ENCODE measurements around the gene PF4V1.

GRCh38 chr4:72924760-72925231 lies 144.7 kb downstream of the COX18 start:
- PRO-cap, 2 experiments, result no peak in any of the 2 experiments

GRCh38 chr4:73070023-73070450 lies 521 bp upstream of the COX18 start:
- PRO-cap, 2 experiments, result peak in 1 of 2 experiments; most common plus-strand start chr4:73070171 (in 1); most common minus-strand start chr4:73070091 (in 1)

- PRO-cap, 2 experiments, result no peak in any of the 2 experiments
Measured at GRCh38 chr4:73214187-73215234, 44.1 kb downstream of the ANKRD17 start.

DNA sequence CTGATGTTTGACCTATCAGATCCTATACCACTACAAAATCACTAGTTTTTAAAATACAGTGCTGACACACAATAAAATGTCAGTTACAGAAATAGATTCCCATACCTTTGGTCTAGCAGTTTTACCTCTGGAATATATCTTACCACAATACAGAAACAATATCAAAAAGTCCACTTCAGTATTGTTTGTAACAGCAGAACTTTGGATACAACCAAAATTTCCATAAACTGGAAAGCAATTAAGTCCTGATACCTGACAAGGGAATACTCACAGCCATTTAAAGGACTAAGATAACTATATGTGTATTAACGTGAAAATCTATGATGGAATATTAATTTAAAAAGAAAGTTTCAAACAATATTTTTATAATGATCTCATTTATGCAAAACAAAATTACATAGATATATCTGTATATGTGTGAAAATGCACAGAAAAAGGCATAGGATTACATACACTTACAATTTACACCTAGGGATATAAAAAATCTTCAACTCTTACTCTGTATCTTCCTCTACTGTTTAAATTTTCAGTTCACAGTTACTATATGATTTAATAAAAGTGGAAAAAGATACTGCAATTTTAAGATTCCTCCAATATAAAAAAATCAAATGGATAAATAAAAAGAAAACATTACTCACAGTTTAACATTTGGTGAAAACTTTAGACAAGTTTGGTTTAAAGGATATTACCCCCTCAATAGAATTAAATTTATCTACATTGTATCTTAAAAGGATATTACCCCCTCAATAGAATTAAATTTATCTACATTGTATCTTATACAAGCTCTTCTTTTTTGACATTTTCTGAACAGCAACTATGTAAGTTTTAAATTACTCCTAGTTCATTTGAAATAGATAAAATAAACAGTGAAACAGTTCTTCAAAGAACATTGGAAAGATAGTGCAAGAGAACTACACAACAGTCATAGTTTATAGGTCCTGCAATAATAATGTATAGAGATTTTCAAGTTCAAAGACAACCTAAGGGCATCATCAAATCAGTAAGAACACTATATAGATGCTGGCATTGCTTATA lies 19.1 kb downstream of the ANKRD17 start:
- PRO-cap, 2 experiments, result no peak in any of the 2 experiments

DNA sequence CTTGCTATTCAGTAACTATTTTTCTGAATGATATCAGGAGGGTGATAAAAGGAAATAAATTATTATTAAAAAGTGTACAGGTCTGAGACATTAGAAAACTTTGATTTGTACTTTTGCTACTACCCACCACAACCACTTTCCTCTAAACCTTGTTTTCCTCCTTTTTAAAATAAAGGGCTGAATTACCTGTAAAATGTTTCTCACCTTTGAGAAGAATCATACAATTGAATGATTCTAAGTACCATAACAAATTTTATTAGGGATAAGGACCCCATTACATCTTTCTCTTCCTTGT lies 2.2 kb downstream of the ANKRD17 start:
- PRO-cap, 2 experiments, result no peak in any of the 2 experiments

GRCh38 chr4:73257706-73257878 lies 1.0 kb downstream of the ANKRD17 start:
- PRO-cap, 2 experiments, result peak in 1 of 2 experiments; most common plus-strand start chr4:73257811 (in 1)

DNA sequence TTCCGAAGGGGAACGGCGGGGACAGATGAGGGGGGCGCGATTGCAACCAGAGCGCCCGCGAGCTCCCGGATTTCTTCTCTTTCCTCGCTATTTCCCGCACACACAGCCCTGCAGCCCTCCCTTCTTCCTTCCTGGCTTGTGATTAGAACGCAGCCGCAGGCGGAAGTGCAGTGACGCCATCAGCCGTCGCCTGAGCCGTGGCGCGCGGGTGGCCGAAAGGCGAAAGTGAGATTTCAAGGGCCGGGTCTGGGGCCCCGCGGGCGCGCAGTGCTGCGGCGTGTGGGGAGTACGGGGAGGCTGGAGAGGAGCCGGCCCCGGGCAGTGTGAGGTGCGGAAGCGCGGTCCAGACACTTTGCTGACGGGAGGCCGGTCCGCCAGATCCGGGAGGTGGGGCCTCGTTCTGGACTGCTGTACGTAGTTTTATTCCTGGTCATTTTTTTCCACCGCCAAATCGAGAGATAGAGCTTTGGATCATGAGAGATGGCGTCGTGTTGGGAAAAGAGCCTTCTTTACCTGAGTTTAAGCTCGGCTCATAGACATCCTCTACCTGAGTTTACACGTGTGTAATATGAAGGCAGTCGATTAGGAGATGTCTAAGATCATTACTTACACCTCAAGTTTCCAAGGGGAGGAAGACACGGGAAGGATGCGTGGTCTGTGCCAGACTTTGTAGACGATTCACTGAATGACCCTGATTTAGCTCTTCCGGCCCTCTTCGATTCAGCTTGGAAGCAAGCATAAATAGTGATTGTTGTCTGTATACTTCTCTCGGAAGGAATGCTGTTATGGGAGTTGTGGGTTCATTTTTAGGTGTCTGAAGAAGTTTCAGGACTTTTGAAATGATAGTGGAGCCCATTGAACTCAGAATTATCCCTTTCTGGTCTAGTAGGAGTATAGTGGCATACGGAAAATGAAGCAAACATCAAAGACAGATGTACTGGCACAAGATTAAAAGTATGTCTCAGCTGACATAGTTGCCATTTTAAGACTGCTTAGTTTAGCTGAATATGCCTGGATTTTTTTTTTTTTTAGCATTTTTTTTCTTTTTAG lies 726 bp upstream of the ANKRD17 start:
- PRO-cap, 2 experiments, result peak in 2 of 2 experiments; most common plus-strand start position 236 of the sequence (in 2); most common minus-strand start position 570 of the sequence (in 2)

DNA sequence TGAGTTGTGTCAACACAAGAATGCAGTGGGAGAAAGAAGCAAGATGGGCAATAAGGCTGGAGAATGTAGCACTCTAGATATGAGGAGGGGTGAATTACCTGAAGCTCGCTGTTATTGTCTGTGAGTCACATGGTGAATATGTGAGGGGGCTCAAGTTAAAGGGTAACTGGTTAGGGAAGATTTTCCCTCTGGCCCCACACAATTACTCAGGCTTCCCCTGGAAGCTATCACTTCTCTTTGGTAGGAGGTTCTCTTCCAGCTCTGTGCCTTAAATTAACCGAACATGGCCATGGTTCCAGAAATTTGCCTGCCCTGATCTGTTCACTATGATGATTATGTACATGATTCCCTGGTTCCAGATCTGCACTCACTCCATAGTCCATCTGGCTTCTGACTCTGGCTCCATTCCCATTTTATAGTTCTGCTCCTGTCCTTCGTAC lies 16.2 kb upstream of the ANKRD17 start:
- PRO-cap, 2 experiments, result no peak in any of the 2 experiments

DNA sequence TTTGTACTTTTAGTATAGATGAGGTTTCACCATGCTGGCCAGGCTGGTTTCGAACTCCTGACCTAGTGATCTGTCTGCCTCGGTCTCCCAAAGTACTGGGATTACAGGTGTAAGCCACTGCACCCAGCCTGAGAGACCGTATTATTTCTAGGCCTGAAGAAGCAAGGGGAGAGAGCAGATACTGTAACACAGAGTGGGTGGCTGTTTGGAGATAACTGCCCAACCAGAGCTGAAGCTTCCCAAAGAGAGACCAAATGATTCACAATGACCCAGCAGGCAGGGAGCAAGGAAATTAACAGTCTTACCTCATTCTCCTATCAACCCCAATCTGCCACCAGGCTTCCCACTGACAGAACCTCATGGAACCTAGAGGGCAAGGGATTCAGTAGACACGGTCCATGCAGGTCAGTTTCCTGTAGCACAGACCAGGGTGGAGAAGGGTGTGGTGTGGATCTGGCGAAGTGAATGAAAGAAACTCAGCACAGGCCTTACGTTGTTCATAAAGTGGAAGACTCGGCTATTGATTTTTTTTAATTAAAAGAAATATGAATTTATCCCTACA lies 60.7 kb upstream of the ALB start:
- PRO-cap, 2 experiments, result no peak in any of the 2 experiments

GRCh38 chr4:73345249-73346033 lies 58.6 kb upstream of the ALB start:
- PRO-cap, 2 experiments, result no peak in any of the 2 experiments

- PRO-cap, 2 experiments, result no peak in any of the 2 experiments
Measured at GRCh38 chr4:73388729-73389346, 15.2 kb upstream of the ALB start.

GRCh38 chr4:73397537-73397997 lies 6.5 kb upstream of the ALB start:
- PRO-cap, 2 experiments, result no peak in any of the 2 experiments

- PRO-cap, 2 experiments, result no peak in any of the 2 experiments
Measured at GRCh38 chr4:73409517-73410018, 5.5 kb downstream of the ALB start.

DNA sequence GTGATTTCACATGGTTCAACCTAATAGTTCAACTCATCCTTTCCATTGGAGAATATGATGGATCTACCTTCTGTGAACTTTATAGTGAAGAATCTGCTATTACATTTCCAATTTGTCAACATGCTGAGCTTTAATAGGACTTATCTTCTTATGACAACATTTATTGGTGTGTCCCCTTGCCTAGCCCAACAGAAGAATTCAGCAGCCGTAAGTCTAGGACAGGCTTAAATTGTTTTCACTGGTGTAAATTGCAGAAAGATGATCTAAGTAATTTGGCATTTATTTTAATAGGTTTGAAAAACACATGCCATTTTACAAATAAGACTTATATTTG lies 15.3 kb upstream of the AFP start:
- PRO-cap, 2 experiments, result no peak in any of the 2 experiments

DNA sequence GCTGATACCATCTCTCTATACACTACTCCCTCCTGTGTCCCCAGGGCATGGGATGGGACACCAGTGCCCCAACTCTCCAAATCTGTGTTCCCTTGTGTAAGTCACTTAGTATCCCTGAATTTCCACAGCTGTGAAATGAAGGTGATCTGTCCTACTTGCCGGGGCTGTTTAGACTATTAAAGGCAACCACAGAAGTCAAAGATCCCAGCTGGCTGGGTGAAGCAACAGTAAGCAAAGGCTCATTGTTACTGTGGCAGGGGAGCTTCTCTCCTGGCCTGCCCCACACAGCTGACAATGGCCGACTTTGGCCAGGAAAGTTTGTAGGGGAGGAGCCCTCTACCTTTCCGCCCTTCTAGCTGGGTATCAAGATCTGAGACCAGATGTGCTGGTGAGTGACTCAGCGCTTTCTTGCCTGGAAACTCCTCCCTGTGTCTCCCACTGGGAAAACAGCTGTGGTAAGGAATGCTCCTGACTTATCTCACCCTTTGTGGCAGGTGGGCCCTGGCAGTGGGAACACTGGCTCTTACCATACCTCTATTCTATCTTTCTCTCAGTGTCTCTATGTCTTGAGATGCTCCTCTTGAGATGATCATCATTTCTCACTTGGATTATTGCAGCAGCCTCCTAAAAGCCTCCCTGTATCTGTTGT lies 21.0 kb downstream of the RASSF6 start:
- PRO-cap, 2 experiments, result no peak in any of the 2 experiments

DNA sequence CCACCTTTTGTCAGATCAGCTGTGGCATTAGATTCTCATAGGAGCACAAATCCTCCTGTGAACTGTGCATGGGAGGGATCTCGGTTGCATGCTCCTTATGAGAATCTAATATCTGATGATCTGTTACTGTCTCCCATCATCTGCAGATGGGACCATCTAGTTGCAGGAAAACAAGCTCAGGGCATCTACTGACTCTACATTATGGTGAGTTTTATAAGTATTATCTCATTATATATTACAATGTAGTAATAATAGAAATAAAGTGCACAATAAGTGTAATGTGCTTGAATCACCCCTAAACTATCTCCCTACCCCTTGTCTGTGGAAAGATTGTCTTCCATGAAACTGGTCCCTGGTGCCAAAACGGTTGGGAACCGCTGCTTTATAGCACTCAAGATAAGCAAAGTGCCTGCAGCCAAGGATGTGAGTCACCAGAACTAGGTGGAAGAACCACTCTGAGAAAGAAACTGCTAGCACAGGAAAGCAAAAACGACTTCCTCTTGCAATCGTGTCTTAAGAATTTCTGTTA lies 32.6 kb upstream of the CXCL8 start:
- PRO-cap, 2 experiments, result no peak in any of the 2 experiments

- PRO-cap, 2 experiments, result no peak in any of the 2 experiments
Measured at GRCh38 chr4:73709262-73709972, 31.0 kb upstream of the CXCL8 start.

DNA sequence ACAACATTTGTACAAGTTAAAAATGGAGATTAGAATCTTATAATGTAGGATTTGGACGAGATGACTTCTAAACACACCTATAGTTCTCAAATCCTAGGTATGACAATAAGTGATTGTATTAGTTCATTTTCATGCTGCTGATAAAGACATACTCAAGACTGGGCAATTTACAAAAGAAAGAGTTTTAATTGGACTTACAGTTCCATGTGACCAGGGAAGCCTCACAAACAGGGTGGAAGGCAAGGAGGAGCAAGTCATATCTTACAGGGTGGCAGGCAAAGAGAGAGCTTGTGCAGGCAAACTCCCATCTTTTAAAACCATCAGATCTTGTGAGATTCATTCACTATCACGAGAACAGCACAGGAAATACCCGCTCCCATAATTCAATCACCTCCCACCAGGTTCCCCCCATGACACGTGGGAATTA lies 19.6 kb upstream of the CXCL8 start:
- PRO-cap, 2 experiments, result no peak in any of the 2 experiments

DNA sequence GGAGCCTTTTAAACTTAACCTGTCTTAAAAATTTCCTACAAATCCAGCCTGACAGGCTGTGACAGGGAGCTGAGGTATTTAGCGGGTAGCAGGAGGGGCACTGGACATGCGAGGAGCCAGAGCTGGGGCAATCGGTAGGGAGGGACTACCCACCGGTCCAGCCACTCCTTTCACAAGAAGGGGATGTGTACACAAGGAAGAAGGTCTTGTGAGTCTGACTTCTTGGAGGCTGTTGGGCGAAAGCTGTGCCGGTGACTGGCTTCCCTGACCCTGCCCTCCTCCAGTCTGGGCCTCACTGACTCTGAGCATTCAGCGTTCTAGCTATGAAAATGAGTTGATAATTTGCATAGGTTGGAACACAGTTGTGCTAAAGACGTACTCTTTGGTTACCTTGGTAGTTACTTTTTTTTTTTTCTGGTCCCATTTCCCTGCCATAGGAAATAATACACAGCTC lies 12.7 kb upstream of the CXCL8 start:
- PRO-cap, 2 experiments, result no peak in any of the 2 experiments

- PRO-cap, 2 experiments, result no peak in any of the 2 experiments
Measured at GRCh38 chr4:73853079-73853713, at the start of gene PF4V1. TSS of gene PF4V1 (plus strand) at chr4:73853296.